Right ventricle myocardium (tissue), 1 donor: Measurements from ENCODE around the genes IRAK1, OPN1MW3 and LAGE3.

DNA sequence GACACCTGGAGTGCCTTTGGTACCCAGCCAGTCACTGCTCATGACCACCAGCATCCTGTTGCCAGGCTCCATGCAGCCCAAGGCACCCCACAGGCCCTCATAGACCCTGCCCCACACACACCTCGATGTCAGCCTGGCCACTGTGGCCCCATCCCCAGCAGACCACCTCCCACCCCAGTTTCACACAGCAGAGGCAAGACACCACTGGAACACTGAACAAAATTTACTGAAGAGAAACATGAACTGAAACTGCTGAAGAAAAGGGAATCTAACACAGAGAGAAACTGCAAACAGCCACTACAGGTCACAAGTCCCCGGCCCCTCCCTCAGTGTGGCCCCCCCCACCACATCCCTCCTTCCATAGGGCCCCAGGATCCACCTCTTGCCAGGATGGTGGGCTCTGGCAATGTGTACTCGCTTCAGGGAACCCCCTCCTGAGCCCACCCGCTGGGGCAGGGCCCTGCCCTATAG, 5.3 kb downstream of the PNMA5 start:
- PRO-cap, 2 experiments, result no peak in any of the 2 experiments

DNA sequence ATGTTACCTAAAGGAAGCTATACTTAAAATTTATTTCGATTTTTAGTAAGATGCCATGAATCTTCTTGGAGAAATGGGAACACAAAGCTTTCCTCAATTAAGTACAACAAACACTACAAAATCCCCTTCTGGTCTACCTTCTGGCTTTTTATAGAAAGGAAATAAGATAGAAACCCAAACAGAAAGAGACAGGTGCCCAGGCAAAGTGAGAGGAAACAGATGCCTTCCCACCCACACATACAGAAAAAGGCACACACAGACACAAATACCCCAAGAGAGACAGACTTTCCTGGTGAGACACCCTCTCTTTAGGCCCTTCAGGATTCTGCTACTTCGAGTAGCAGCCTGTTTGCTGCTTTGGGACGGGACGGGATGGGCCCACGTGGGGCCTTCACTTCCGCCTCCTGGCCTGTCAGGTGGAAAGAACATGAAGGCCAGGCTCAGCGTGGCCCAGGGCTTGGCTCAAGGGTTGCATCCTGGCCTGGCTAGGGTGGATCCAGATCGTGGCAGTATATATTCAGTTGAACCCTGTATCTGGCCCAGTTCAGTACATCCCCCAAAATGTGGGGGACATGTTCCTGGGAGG, 2.1 kb downstream of the ZNF275 start:
- PRO-cap, 2 experiments, result no peak in any of the 2 experiments

GRCh38 chrX:153626854-153627320, 20.1 kb upstream of the DUSP9 start:
- PRO-cap, 2 experiments, result no peak in any of the 2 experiments

DNA sequence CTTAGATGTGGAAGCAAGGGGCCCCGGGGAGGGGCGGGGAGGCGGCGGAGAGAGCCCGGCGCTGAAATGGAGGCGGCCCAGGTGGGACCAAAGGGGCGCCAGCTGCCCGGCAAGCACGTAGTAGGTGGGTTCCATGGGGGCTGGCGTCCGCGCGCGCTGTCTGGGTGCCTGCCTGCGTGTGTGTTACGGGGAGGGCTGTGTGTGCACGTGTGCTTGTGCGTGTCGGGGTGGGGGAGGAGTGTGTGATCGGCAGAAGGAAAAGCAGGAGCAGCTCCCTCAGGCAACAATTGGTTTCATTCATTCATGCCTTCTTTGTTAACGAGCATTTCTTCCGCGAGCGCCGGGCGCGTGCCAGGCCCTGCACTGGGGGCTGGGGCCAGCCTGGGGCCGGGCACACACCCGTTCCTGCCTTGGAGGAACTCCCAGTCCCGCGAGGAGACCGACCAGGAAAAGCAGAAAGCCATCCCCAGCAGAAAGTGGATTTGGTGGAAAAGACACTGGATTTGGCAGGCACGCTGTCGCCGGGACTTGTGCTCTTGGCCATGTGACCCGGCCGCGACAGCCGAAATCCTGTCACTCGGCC, 3.4 kb upstream of the DUSP9 start:
- PRO-cap, 2 experiments, result no peak in any of the 2 experiments

GRCh38 chrX:153696674-153697471, 9.1 kb downstream of the SLC6A8 start:
- PRO-cap, 2 experiments, result no peak in any of the 2 experiments

- PRO-cap, 2 experiments, result no peak in any of the 2 experiments
Measured at GRCh38 chrX:153711007-153711477, 13.1 kb downstream of the BCAP31 start.

- PRO-cap, 2 experiments, result no peak in any of the 2 experiments
Measured at GRCh38 chrX:153829302-153829776, 1.0 kb downstream of the PDZD4 start.

GRCh38 chrX:153935470-153935968, 682 bp upstream of the NAA10 start:
- PRO-cap, 2 experiments, result no peak in any of the 2 experiments

DNA sequence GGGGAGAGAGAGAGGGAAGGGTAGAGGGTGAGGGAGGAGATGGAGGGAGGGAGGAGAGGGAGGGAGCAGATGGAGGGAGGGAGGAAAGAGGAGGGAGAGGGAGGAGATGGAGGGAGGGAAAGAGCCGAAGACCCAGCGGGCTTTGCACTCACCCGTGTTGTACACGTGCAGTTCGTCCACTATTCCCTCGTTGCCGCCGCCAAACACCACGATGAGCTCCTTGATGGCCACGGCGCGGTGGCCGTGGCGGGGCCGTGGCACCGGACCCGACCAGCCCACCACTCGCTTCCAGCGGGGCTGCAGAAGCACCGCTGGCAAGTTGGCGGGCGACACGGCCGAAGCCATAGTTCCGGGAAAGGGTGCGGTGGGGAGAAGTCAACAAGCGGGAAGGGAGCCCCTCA, 1.1 kb downstream of the HCFC1 start:
- PRO-cap, 2 experiments, result no peak in any of the 2 experiments

DNA sequence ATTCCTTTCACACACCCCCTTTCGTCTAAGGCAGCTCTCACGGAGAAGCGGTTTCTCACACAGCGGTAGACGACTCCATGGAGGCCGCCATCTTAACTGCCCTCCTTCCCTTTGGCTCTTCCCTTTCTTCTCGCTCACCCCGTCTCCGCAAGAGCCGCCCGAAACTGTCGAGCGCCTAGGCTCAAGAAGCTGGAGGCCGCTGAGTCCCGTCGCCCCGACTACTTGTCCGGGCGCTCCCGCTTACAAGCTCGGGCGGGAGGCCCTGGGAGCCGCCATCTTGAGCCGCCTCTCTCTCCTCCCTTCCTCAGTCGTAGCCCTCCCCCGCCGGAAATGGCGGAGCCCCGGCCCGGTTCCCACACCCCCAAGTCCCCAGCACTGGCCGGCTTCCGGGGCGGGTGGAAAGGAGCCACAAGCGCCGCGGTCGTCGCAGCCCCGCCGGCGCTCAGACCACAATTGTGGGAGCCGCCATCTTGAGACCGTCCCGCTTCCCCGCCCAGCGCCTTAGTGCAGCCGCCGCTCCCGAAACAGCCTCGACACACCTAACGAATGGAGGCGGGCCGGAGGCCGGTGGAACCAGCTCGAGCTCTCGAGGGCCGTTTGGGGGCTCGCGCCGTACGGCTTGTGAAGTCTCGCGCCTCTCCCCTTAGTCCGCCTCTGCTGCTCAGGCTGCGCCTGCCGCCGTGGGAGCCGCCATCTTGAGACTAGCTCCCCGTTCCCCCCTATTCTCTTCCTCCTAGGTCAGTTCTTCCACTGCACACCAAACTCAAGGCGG, 535 bp downstream of the HCFC1 start:
- PRO-cap, 2 experiments, result peak in 2 of 2 experiments; most common plus-strand start position 445 of the sequence (in 2); most common minus-strand start position 306 of the sequence (in 1)

- PRO-cap, 2 experiments, result no peak in any of the 2 experiments
Measured at GRCh38 chrX:153981551-153982458, 9.3 kb downstream of the TMEM187 start.

DNA sequence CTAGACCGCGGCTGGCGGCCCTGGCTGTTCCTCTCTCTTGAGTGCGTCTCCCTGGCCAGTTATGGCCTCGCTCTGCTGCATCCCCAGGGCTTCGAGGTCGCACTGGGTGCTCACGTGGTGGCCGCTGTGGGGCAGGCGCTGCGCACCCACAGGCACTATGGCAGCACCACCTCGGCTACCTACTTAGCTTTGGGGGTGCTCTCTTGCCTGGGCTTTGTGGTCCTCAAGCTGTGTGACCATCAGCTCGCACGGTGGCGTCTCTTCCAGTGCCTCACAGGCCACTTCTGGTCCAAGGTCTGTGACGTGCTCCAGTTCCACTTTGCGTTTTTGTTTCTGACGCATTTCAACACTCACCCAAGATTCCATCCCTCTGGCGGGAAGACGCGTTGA, 9.9 kb downstream of the TMEM187 start:
- PRO-cap, 2 experiments, result no peak in any of the 2 experiments

- PRO-cap, 2 experiments, result peak in 2 of 2 experiments; most common plus-strand start chrX:154019972 (in 2); most common minus-strand start chrX:154019897 (in 2)
Measured at GRCh38 chrX:154019620-154020923, at the start of gene IRAK1. IRAK1 (minus strand) TSS chrX:154019902.

DNA sequence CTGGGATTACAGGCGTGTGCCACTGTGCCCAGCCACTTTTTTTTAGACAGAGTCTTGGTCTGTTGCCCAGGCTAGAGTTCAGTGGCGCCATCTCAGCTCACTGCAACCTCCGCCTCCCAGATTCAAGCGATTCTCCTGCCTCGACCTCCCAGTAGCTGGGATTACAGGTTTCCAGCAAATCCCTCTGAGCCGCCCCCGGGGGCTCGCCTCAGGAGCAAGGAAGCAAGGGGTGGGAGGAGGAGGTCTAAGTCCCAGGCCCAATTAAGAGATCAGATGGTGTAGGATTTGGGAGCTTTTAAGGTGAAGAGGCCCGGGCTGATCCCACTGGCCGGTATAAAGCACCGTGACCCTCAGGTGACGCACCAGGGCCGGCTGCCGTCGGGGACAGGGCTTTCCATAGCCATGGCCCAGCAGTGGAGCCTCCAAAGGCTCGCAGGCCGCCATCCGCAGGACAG, at the start of gene OPN1MW3:
Gene OPN1MW3, plus strand, starts transcription at position 365 of the 455 bp plus-strand sequence.
- PRO-cap, 2 experiments, result no peak in any of the 2 experiments

- PRO-cap, 2 experiments, result no peak in any of the 2 experiments
Measured at GRCh38 chrX:154353712-154354768, 20.4 kb downstream of the FLNA start.

DNA sequence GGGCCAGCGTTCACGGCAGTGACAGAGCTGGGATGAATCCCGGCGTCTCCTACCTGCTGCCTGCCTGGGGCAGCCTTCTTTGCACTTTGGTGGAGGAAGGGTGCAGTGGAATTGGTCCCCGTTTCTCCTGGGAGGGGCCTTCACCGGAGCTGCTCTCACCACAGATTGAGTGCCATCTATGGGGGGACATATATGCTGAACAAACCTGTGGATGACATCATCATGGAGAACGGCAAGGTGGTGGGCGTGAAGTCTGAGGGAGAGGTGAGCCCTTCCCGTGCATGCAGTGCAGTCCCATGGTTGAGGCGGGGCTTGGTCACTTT, 3.0 kb upstream of the FAM50A start:
- PRO-cap, 2 experiments, result no peak in any of the 2 experiments

DNA sequence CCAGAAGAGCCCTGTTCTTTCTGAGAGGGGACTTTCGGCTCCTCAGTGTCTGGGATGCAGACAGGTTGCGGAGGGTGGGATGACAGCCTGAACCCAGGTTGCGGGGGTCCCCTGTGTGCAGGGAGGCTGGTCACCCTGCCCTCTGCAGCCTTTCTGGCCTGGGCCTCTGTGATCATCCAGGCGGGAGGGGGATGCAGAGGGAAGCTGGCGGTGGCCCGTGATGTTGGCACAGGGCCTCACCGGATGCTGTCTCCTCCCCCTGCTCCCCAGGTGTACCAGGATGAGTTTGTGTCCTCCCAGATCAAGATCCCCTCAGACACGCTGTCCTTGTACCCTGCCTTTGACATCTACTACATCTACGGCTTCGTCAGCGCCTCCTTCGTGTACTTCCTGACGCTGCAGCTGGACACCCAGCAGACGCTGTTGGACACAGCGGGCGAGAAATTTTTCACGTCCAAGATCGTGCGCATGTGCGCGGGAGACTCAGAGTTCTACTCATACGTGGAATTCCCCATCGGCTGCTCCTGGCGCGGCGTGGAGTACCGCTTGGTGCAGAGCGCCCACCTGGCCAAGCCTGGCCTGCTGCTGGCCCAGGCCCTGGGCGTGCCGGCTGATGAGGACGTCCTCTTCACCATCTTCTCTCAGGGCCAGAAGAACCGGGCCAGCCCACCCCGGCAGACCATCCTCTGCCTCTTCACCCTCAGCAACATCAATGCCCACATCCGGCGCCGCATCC, 2.9 kb downstream of the PLXNA3 start:
- PRO-cap, 2 experiments, result no peak in any of the 2 experiments

DNA sequence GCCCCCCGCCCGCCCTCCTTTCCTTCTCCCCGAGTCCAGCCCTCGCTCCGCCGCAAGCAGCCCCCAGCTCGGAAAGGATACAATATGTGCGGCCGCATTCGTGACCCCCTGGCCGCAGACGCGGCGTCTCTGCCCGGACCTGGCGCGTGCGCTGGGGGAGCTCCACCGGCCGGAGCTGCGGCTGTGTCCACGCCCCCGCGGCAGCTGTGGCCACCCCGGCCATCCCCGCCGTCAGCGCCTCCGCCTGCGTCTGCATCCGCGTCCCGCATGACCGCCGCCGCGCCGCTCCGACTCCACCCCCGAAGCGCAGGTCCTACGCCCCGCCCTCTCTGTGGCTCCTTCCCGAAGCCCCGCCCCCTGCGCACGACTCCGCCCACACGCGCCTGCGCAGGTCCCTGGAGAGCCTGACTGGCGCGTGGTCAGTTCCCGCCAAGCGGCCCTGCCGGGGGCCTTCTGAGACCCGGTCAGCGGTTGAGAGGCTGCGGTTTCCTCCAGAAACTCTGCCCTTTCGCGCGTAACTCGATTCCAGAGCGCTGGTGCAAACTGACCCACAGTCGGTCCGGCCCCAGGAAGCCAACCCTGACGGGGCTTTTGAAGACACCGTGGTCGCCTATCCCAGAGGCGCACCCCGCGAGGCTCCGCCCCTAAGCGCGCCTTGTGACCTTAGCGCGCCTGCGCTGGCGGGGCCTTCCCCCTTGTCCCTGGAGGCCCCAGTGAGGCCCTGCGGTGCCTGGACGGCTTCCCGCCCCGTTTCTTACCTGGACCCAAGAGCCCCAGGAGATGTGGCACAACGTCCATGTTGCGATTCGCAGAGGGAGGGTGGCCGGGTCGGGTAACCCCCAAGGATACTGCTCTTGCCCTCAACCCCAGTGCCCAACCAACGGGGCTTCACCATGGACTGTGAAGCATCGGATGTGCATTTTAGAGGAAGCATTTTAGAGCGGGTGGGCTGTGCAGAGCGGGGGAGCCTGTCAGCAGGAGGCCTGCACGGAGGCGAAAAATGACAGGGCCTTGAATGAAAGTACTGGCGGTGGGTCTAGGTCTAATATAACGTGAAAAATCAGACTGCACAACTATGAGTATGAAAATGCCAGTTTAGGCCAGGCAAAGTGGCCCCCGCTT, at the start of gene LAGE3:
Gene LAGE3, minus strand, starts transcription at position 635 of the 1,122 bp plus-strand sequence.
- PRO-cap, 2 experiments, result peak in 2 of 2 experiments; most common plus-strand start position 422 of the sequence (in 2); most common minus-strand start position 131 of the sequence (in 2)

GRCh38 chrX:154749863-154750908, 691 bp downstream of the GAB3 start:
- PRO-cap, 2 experiments, result peak in 2 of 2 experiments; most common plus-strand start chrX:154749987 (in 2); most common minus-strand start chrX:154750718 (in 1)

GRCh38 chrX:154761352-154762287, 1.0 kb upstream of the DKC1 start:
- PRO-cap, 2 experiments, result no peak in any of the 2 experiments